Endodermal cell (in vitro differentiated cells): ENCODE results near the gene RASA4B.

- PRO-cap = no peak
Measured at GRCh38 chr7:101875310-101875758, 57.9 kb downstream of the CUX1 start.

DNA sequence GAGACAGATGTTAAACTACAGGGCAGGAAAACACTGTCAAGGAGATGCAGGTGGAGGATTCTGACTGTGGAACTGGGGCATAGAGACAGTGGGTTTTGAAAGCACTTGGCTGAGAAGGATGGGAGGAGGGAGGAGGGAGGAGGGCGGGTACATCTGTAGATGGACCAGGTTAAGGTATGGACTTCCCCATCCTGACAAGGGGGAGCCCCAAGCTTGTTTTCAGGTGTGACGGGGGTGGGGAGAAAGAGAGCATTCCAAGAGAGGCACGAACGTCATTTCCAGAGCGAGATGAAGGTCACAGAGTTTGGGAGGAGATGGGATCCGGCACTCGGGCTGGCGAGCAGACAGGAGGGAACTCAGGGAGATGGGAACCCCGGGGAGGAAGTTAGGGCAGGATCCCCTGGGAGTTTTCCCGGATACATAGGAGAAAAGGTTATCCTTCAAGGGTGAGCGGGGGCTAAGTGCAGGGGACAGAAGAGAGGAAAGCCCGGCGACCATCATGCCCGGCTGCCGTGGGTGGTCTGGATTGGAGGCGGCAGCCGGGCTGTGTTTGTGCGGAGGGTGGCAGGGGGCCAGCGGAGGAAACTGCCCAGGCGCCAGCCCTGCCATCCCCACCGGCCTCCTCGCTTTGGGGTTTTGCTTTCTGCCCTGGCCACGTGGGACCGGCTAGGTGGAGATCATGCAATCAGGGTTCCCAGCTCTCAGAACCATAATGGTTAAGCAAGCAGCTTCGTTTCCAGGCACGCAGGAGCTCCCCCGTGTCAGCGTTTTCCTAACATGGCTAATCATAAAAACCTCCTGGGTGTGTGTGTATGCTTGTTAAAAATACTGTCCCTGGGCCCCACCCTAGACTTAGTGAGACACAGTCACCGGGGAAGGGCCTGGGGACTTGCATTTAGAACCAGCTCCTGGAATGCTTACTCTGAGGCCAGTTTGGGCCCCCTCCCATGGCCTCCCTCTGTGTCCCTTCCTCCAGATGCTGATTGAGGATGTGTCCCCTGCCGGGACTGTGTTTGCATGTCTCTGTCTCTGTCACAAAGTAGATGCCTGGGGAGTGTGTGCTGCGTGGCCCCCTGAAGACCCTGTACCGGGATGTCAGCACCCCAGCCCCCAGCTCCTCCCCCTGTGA is 119.1 kb downstream of the CUX1 start:
- PRO-cap = bidirectional peak, plus-strand start at position 320 of the sequence, minus-strand start at position 80 of the sequence; unidirectional peak, minus-strand start at position 607 of the sequence

GRCh38 chr7:101972746-101973706 is 155.6 kb downstream of the CUX1 start:
- PRO-cap = no peak

GRCh38 chr7:102095528-102096055 is 191.1 kb upstream of the SH2B2 start:
- PRO-cap = no peak

GRCh38 chr7:102120669-102121271 is 165.9 kb upstream of the SH2B2 start:
- PRO-cap = no peak

- PRO-cap = unidirectional peak, plus-strand start at chr7:102286365
Measured at GRCh38 chr7:102285959-102286644, 566 bp upstream of the SH2B2 start.

DNA sequence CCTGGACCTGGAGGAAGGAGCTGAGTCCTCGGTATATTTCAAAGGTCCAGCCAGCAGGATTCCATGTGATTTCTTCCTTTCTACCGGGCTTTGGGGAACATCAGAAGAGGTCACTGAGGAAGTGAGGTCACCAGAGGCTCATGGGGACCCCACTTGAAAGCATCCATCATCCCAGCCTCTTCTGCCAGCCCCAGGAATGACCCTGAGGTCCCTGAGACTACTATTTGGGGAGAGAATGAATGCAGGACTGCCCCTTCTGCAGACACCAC is 12.9 kb downstream of the SH2B2 start:
- PRO-cap = no peak

DNA sequence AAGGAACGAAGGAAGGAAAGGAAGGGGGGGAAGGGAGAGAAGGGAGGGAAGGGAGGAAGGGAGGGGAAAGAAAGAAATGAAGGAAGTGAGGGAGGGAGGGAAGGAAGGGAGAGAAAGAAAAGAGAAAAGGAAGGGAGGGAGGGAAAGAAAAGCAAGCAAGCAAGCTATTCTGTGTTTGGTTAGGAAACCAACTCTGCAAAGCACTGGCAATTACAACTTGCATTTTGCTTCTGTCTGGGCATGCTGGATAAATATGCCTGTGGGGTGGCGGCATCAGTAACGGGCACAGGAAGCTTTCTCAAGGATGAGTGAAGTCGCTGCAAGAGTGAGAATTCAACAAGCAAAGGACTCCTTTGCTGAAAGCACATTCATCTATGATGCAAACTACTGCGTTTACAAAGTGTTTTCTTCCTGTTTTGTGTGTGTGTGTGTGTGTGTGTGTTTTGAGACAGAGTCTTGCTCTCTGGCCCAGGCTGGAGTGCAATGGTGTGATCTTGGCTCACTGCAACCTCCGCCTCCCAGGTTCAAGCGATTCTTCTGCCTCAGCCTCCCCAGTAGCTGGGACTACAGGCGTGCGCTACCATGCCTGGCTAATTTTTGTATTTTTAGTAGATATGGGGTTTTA is 2.6 kb upstream of the ORAI2 start:
- PRO-cap = no peak

DNA sequence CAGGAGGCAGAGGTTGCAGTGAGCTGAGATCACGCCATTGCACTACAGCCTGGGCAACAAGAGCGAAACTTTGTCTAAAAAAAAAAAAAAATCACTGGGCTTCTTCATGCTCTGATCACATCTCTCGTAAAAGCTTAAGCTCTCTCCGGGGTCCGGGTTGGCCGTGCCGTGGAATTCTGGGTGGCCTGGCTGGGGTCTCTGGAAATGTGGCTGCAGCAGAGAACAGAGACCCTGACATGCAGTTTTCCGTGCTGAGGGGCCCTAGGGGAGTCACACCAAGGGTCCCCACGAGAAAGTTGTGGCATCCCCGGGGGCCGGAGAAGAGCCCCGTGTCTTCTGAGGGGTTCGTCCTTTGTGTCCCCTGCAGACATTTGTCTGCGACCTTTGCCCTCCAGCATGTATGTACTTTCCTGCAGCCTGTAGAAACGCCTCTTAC is 15.4 kb downstream of the ORAI2 start:
- PRO-cap = no peak

GRCh38 chr7:102468641-102469210 is 3.9 kb downstream of the LRWD1 start:
- PRO-cap = no peak

- PRO-cap = no peak
Measured at GRCh38 chr7:102517575-102518002, at the start of gene RASA4B. RASA4B (minus strand) TSS chr7:102517777.

- PRO-cap = no peak
Measured at GRCh38 chr7:102527861-102528286, 10.3 kb upstream of the RASA4B start.

GRCh38 chr7:103379493-103380229 is 32.2 kb downstream of the PSMC2 start:
- PRO-cap = no peak

DNA sequence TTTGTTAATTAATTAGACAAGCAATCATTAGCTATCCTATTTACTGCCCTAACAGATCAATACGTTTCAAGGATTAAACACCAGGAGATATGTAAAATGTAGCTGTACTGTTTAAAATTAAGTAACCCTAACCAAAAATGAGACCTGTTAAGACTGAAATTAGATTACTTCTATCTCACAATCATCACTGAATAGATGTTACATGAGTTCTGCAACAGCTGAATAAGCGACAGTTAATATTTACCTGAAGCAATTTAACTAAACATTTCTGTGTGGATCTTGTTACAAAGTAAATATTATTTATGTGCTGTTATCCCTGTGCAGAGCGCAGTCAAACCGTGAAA is 122.6 kb downstream of the RELN start:
- PRO-cap = no peak

- PRO-cap = no peak
Measured at GRCh38 chr7:104993602-104994113, 20.3 kb upstream of the KMT2E start.

GRCh38 chr7:105014476-105014692 is 379 bp downstream of the KMT2E start:
- PRO-cap = no peak

- PRO-cap = no peak
Measured at GRCh38 chr7:105030505-105030881, 16.5 kb downstream of the KMT2E start.

DNA sequence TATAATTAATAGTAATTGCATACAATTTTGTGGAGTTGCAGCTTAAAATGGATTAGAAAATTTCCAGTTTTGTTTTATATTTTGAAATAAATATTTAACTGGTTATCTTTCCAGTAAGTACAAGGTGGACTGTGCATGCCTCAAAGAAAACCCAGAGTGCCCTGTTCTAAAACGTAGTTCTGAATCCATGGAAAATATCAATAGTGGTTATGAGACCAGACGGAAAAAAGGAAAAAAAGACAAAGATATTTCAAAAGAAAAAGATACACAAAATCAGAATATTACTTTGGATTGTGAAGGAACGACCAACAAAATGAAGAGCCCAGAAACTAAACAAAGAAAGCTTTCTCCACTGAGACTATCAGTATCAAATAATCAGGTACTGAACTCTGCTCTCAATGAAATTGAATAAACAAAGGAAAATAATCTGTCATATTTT is 75.9 kb downstream of the KMT2E start:
- PRO-cap = no peak

DNA sequence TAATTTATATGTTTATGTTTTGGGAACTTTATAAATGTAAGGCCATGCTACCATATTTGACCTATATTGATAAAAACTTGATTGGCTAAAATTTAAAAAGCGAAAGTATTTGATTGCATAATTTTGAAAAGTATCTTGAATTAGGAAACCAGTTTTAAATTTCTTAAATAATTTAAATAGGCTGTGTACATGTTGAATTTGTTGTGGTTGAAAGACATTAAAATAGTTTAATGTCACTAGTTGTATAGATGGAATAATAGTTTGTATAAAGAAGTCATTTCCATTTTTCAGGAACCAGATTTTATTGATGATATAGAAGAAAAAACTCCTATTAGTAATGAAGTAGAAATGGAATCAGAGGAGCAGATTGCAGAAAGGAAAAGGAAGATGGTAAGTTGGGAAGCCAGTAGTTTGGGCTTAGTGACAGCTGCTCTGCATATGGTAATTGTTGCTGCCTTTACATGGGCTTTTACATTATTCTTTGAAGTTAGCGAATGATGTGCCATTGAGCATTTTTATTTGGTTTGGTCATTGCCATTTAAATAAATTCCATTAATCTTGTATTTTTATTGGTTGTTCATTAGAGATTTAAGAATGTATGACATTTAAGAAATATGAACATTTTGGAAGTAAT is 77.0 kb downstream of the KMT2E start:
- PRO-cap = no peak

GRCh38 chr7:105111744-105113055 is 98.2 kb downstream of the KMT2E start:
- PRO-cap = no peak